HTERT-HM (cell line): ENCODE measurements around the genes ABHD16A, MPIG6B and VARS1.

- RRBS = no CpG with 5 or more reads among the region's 4 CpGs
Measured at GRCh38 chr6:31652763-31652888, 165 bp upstream of the BAG6 start.

GRCh38 chr6:31660209-31660659 lies 344 bp downstream of the C6orf47 start:
- RRBS = no CpG with 5 or more reads among the region's 15 CpGs

- RRBS = no CpG with 5 or more reads among the region's 10 CpGs
Measured at GRCh38 chr6:31666623-31667121, 792 bp downstream of the CSNK2B start.

DNA sequence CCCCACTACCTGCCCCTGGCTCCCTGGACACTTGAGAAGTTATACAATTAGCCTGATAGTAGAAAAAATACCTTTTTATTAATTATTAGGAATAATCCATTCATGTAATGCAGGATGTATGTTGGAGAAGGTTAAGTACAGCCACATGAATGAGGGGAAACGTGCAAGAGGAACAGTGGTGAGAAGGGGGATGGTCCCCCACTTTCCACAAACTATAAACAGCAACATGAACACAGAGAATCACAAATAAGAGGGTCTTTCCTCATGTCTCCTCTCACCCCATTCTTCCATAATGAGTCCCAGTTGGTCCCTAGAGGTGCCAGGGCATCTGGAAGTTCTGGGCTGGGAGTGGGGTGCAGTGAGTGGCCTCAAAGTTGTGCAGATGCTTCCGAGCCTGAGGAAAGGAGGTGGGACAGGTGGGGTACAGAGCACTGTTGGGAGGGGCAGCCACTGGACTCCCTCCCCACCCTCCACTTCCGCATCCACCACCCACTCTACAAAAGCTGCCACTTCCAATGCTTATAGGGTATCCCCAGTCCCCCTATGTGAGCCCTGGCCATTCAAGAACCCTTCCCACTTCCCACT lies 6.1 kb upstream of the LY6G5C start:
- RRBS = no CpG with 5 or more reads among the region's 3 CpGs

- RRBS = no CpG with 5 or more reads among the region's 12 CpGs
Measured at GRCh38 chr6:31687487-31687981, 6.7 kb upstream of the LY6G5C start.

GRCh38 chr6:31702458-31703514 lies at the start of gene ABHD16A:
Gene ABHD16A, minus strand, starts transcription at chr6:31703324.
- RRBS = 1% methylated on average over 21 of the region's 56 CpGs

- RRBS = no CpG with 5 or more reads among the region's 9 CpGs
Measured at GRCh38 chr6:31713691-31714384, 1.3 kb upstream of the LY6G6D start.

DNA sequence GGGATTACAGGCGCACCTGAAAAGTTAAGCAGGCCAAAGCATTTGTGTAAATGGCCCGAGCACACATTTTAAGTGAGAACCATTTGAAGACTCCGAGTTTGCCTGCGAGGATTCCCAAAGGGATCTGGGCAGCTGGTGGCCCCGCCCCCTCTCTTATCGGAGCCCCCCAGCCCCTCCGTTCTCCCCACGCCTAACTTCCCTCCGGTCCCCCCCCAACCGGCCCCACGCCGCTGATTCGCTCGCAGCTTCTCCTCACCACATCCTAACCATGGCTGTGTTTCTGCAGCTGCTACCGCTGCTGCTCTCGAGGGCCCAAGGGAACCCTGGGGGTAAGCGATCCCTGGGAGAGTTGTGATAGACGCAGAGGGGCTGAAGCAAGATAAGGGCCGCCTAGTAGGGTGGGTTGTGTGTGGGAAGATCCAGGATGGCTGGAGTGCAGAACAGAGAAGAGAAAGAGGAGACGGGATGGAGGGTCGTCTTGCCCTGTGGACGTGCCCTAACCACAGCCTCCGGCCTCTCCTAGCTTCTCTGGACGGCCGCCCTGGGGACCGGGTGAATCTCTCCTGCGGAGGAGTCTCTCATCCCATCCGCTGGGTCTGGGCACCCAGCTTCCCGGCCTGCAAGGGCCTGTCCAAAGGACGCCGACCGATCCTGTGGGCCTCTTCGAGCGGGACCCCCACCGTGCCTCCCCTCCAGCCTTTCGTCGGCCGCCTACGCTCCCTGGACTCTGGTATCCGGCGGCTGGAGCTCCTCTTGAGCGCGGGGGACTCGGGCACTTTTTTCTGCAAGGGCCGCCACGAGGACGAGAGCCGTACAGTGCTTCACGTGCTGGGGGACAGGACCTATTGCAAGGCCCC lies at the start of gene MPIG6B:
MPIG6B (plus strand) TSS at position 258 of the 857 bp plus-strand sequence.
- RRBS = 64% methylated on average over 9 of the region's 49 CpGs

DNA sequence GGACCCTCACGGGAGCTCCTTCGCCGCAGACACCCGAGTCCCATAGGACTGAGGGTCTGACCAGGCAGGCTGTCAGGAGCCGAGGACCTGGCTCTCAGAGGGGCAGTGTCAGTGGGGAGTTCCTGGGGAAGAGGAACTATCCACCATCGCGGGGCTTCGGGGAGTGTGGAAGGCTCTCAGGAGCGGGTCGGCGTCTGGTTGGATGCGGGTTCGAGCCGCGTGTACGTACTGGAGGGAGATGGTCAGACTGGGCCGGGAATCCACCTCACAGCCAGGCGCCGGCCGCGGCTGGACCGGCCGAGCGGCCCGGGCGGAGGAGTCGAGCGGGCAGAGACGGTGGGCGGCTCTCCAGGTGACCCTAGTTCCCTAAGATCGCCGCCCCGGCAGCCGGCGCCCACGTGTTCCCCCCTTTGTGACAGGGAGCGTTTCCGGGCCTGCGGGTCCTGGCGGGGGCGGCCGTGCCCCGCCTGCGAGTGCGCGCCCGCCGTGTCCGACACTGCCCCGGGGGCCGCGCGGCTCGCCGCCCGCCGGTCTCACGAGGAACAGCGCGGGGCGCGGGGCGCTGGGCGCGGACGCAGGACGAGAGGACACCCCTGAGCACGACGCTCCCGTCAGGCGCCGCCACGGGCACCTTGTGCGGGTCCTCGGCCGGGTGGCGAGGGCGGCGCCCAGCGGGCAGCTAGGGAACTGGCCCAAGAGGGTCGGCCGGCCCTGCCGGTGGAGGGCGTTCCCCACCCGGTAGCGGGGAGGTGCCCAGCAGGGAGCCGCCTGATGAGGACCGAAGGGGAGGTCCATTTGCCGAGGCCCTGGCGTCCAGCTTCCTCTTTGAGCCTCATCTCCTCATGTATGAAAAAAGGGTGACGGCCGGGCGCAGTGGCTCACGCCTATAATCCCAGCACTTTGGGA lies at the start of gene VARS1:
VARS1 (minus strand) TSS at position 436 of the 906 bp plus-strand sequence.
- RRBS = under 1% methylated on average over 30 of the region's 94 CpGs

GRCh38 chr6:31820583-31821003 lies 5.2 kb downstream of the HSPA1A start:
- RRBS = no CpG with 5 or more reads among the region's 6 CpGs

- RRBS = no CpG with 5 or more reads among the region's 19 CpGs
Measured at GRCh38 chr6:31821250-31821606, 5.9 kb downstream of the HSPA1A start.

DNA sequence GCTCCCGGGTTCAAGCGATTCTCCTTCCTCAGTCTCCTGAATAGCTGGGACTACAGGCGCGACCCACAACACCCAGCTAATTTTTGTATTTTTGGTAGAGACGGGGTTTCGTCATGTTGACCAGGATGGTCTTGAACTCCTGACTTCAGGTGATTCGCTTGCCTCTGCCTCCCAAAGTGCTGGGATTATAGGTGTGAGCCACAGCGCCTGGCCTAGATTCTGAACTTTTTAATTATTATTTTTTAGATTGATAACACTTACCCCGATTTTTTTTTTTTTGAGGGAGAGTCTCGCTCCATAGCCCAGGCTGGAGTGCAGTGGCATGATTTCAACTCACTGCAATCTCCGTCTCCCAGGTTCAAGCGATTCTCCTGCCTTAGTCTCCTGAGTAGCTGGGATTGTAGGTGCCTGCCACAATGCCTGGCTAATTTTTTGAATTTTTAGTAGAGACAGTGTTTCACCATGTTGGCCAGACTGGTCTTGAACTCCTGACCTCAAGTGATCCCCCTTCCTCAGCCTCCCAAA lies 6.9 kb downstream of the NEU1 start:
- RRBS = no CpG with 5 or more reads among the region's 12 CpGs

DNA sequence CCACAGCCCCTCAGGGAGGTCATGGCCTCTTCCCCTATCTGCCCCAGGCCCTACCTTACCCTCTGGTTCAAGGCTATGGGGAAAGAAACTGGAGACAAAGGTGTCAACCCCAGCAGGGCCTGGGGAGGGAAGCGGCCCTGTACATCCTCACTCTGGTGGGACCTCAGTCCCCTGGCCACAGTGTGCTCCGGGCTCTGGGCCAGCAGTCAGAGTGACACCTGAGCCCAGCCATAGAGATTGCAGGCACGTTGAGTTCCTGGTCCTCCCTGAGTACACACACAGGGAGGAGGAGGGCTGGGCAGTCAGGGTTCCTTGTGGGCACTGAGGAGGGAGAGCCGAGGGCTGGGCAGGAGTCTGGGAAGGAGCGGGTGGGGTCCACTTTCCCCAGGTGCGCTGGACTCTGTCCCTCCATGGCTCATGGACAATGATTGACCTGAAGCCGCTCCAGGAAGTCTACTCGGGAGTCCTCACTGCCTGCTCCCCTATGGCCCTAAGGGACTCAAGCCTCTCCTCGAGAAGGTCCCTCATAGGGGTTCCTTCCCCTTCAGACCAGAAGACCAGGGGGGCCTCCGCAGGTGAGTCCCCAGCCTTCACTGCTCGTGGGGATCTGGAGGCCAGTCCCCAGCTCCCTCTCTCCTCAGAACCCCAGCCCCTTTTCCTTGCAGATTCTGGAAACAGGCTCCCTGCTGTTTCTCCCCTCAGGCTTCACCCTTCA lies 1.1 kb downstream of the SLC44A4 start:
- RRBS = no CpG with 5 or more reads among the region's 11 CpGs

- RRBS = no CpG with 5 or more reads among the region's 3 CpGs
Measured at GRCh38 chr6:31950134-31950434, 4.2 kb downstream of the CFB start.

DNA sequence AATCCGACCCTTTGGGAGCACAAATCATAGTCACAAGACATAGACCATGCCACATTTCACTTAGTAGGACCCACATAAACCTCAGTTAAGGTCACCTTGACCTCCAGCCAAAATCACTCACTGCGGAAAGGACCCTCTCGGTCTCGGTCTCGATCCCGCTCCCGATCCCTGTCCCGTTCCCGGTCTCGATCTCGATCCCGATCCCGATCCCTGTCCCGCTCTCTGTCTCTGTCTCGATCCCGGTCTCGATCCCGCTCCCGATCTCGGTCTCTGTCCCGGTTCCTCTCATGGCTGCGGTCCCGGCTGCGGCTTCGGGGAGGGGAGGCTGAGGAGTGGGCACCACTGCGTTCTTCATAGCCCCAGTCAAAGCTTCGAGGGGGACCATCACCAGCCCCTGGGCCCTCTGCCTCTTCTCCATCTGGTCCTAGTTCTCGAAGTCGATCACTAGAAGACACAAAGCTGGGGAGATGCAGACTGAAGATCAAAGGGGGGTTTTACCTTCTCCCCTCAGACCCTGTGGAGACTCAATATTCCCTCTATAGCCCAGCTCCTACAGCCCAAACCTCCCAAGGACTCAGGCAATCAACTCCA lies 4.2 kb downstream of the NELFE start:
- RRBS = 91% methylated on average over 8 of the region's 29 CpGs

DNA sequence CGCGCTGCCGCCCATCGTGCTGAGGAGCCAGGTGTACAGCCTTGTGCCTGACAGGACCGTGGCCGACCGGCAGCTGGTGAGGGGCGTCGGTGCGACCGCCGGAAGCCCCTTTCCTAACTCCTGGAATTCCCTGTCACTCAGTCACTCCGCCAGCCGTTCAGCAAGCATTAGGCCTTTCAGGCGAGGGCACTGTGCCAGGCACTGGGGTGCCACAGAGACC lies 429 bp downstream of the STK19 start:
- RRBS = no CpG with 5 or more reads among the region's 15 CpGs

- RRBS = 43% methylated on average over 4 of the region's 21 CpGs
Measured at GRCh38 chr6:32070494-32071452, 32.6 kb downstream of the CYP21A2 start.

GRCh38 chr6:32111086-32112148 lies 2.3 kb upstream of the TNXB start:
- RRBS = no CpG with 5 or more reads among the region's 11 CpGs

GRCh38 chr6:32168554-32169401 lies 4.4 kb downstream of the EGFL8 start:
- RRBS = no CpG with 5 or more reads among the region's 9 CpGs

GRCh38 chr6:32176896-32177519 lies 1.1 kb upstream of the AGPAT1 start:
- RRBS = no CpG with 5 or more reads among the region's 10 CpGs